Measurements from ENCODE around the genes PRKCG and DNAAF3.

DNA sequence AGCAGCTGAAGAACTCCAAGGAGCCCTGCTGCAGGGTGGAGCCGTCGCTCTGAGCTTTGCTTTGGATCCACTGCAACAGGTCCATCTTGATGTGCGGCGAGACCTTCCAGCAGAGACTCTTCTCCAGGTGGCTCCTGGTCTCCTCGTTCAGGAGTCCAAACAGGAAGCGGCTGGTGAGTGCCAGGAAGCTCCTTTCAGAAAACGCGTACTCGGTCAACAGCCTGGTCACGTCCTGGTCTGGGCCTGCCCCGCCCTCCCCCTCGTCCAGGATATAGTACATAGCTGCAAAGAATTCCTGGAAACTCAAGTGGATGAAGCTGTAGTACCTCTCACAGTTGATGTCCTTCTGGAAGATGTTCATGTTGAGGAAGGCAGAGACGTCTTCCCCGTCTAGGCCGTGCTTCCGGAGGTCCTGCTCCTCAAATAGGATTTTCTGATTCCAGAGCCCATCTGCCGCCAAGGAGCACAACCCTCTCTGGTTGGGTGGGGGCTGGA is 14.3 kb downstream of the NLRP12 start:
- PRO-cap, 3 experiments, result no peak in any of the 3 experiments
- RAMPAGE, long total RNA, result no peak

DNA sequence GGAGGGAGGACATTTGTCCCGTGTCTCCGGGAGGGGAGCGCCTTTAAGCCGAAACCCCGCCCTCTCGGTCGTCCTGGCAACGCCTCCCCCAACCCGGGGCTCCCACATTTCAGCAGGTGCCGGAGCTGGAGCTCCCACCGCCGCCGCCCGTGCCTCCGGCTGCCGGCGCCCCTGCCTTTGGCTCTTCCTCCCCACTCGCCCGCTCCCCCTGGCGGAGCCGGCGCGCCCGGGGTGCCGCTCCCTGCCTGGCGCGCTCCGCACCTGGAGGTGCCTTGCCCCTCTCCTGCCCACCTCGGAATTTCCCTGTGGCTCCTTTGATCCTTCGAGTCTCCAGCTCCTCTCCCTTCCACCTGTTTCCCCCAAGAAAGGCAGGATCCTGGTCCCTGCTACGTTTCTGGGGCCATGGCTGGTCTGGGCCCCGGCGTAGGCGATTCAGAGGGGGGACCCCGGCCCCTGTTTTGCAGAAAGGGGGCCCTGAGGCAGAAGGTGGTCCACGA is at the start of gene PRKCG:
TSS of gene PRKCG (plus strand) at position 105 of the 497 bp plus-strand sequence.
- PRO-cap, 3 experiments, result peak in 1 of 3 experiments; most common plus-strand start position 108 of the sequence (in 1)
- RAMPAGE, long total RNA, result no peak

GRCh38 chr19:53982604-53983437 is 8.6 kb upstream of the CACNG6 start:
- PRO-cap, 3 experiments, result no peak in any of the 3 experiments
- RAMPAGE, long total RNA, result no peak

GRCh38 chr19:54145233-54146465 is 8.1 kb downstream of the CNOT3 start:
- PRO-cap, 3 experiments, result no peak in any of the 3 experiments
- RAMPAGE, long total RNA, result no peak

GRCh38 chr19:54208995-54209598 is 8.4 kb downstream of the RPS9 start:
- PRO-cap, 3 experiments, result no peak in any of the 3 experiments
- RAMPAGE, long total RNA, result no peak

DNA sequence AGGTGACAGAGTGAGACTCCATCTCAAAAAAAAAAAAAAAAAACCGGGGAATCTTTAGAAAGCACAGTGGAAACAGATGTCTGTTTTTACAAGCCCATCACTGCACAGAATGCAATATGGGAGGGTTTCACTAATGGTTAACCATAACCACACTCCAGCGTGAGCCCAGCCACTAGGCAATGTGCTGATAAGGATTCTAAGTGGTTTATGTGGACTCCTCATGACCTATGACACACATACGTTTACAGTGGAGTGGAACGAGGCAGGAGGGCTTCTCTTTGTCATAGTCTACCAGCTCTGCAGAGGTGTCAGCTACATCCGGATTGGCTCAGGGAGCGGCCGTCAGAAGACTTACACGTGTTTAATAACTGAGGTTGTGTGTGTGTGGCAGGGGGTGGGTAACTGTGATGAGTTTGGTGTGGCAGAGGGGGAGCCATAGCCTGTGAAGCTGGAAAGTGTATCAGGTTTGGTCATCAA is 10.1 kb downstream of the RPS9 start:
- PRO-cap, 3 experiments, result no peak in any of the 3 experiments
- RAMPAGE, long total RNA, result no peak

- PRO-cap, 3 experiments, result no peak in any of the 3 experiments
- RAMPAGE, long total RNA, result no peak
Measured at GRCh38 chr19:54282642-54283317, 1.9 kb upstream of the LILRB2 start.

DNA sequence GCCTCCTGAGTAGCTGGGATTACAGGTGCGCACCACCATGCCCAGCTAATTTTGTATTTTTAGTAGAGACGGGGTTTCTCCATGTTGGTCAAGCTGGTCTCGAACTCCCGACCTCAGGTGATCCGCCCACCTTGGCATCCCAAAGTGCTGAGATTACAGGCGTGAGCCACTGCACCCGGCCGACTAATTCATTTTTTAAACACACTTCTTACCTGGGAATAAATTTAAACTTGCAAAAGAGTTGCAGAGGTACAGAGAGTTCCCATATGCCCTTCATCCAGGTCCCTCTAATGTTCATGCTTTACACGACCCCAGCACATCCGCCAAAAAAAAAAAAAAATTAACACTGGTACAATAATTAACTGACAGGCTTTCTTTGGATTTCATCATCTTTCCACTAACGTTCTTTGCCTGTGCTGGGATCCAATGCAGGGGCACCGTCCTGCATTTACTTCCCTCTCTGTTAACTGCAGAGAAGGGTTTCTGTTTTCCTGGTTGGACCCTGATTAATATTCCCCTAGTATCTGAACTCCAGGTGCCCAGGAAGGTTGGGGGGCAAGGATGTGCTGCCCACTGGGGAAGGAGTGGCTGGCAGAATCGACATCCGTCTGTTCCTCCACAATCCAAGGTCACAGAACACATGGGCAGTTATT is 4.2 kb upstream of the LAIR1 start:
- PRO-cap, 3 experiments, result no peak in any of the 3 experiments
- RAMPAGE, long total RNA, result no peak

GRCh38 chr19:54456460-54457339 is 6.9 kb downstream of the LENG9 start:
- PRO-cap, 3 experiments, result no peak in any of the 3 experiments
- RAMPAGE, long total RNA, result no peak

GRCh38 chr19:54855266-54855773 is 5.1 kb downstream of the KIR3DL2 start:
- PRO-cap, 3 experiments, result no peak in any of the 3 experiments
- RAMPAGE, long total RNA, result no peak

DNA sequence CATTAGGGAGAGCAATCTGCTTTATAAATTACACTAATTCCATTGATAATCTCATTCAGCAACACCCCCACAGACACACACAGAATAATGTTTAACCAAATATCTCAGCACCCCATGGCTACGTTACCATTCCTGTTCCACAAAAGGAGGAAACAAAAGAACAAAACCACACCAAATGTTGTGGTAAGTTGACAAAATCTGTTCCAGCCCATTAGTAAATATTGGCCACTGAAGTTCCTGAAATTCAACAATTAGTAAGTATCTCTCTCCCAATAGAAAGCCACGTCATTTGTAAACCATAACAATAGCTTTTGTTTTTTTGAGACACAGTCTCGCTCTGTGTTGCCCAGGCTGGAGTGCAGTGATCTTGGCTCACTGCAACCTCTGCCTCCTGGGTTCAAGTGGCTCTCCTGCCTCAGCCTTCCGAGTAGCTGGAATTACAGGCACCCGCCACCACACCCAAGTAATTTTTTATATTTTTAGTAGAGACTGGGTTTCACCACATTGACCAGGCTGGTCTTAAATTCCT is 2.3 kb upstream of the FCAR start:
- PRO-cap, 3 experiments, result no peak in any of the 3 experiments
- RAMPAGE, long total RNA, result no peak

DNA sequence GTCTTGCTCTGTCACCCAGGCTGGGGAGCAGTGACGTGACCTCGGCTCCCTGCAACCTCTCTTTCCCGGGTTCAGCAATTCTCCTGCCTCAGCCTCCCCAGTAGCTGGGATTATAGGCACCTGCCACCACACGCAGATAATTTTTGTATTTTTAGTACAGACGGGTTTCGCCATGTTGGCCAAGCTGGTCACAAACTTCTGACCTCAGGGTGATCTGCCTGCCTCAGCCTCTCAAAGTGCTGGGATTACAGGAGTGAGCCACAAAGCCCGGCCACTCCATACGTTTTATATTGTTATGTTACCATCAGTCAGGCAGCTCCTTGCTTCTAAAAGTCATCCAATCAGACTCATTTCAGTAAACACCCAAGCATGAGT is 14.0 kb upstream of the NCR1 start:
- PRO-cap, 3 experiments, result no peak in any of the 3 experiments
- RAMPAGE, long total RNA, result no peak

DNA sequence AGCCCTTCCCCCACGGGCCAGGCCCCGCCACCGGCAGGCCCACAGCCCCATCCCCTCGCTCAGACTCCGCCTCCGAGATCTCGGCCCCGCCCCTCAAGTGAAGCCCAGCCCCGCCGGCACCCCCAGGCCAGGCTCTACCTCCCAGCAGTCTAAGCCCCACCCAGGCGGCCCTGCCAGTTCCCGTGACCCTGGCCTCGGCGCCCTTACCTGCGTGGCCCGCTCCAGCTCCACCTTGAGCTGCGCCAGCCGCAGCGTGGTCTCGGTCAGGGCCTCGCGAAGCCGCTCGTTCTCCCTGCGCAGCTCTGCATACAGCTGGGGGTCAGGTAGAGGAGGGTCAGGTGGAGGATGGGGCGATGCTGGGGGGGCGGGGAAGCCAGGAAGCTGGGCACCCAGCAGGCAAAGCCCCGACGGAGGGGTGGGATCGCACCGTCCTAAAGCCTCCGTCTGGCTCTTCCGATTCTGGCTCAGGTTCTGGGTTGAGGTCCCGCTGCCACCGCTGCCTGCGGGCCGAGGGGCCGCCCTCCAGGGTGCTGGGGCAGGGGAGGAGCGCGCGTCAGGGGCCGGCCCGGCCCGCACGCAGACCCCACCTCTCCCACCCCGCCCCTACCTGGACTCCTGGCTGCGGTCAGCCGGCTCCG is 16.5 kb downstream of the EPS8L1 start:
- PRO-cap, 3 experiments, result no peak in any of the 3 experiments
- RAMPAGE, long total RNA, result no peak

- PRO-cap, 3 experiments, result no peak in any of the 3 experiments
- RAMPAGE, long total RNA, result start-site peak on the minus strand at chr19:55156438-55156499, 32 and 25 reads in 2 replicates
Measured at GRCh38 chr19:55156175-55157331, 979 bp downstream of the TNNI3 start.

DNA sequence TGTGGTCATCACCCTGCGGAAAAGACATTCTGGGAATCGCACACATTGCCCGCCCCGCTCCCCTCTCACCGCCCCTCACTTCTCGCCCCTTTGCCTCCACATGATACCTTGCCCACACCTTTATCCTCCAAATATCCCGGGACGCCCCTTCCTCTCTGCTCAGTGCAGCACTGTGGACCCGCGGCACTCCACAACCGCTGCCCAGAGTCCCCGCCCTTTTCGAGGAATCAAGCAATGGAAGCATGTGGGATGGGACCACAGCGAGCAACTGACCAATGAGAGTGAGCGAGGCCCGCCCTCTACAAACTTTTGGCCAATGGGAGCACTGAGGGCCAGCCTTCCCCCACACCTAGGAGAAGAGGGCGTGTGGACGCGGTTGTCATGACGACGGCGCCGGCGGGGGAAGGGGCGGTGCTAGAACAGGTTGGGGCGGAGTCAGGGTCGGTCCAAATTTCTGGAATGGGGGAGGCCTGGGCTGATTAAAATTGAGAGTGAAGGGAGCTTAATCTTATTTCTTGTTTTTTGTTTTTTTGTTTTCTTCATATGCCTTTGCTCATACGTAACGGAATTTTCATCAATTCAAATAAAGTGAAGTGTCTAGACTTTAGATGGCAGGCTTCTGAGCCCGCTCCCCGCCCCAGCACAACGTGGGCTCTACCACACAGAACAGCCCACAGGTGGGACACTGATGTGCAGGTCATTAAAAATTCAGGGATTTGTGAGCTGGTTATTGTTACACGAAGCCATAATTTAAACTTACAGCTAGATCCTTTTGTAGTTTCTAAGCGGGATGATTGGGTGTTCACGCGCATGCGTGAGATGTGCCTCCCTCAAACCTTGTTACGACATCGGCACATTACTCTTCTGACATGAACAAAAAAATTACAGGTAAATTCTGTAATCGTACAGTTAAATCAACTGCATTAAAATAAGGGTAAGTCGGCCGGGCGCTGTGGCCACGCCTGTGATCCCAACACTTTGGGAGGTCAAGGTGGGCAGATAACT is at the start of gene DNAAF3:
TSS of gene DNAAF3 (minus strand) at position 209 of the 1,005 bp plus-strand sequence.
- PRO-cap, 3 experiments, result no peak in any of the 3 experiments
- RAMPAGE, long total RNA, result no peak

DNA sequence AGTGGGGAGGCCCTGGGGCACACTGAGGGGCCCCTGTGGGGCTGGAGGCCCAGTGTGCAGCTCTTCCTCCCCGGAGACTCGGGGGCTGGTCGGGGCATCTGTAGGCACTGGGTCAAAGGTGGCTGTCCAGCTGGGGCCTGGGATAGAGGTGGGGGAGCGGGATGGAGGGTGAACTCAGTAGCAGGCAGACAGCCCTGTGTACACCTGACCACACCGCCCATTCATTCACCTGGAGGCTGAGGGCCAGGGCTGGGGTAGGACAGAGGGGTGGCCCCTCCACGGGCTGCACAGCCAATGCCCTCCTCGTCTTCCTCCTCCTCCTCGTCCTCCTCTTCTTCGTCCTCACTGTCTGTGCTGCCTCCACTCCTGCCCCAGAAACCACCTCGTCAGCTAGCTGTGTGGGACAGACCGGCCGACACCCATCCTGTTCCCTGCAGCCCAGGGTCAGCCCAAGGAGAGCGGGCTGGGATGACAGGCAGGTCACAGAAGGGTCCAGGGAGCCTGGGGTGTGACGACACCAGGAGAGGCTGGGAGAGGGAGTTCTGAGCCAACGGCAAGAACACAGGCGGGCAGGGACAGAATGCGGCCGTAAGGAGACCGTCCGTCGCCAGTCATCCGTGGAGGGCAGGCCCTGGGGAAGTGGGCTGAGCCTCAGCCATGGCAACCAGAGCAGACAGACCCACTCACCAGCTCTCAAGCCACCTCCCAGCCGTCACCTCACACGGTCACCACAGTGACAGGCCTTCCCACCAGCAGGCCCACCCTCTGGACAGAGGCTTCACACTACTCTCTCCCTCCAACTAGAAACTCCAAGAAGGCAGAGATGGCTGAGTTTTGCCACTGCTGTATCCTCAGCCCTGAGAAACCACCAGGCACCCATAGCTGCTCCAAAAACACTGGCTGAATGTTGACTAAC is 3.5 kb upstream of the TMEM86B start:
- PRO-cap, 3 experiments, result no peak in any of the 3 experiments
- RAMPAGE, long total RNA, result no peak

GRCh38 chr19:55257772-55258253 is 1.0 kb downstream of the PPP6R1 start:
- PRO-cap, 3 experiments, result no peak in any of the 3 experiments
- RAMPAGE, long total RNA, result no peak

DNA sequence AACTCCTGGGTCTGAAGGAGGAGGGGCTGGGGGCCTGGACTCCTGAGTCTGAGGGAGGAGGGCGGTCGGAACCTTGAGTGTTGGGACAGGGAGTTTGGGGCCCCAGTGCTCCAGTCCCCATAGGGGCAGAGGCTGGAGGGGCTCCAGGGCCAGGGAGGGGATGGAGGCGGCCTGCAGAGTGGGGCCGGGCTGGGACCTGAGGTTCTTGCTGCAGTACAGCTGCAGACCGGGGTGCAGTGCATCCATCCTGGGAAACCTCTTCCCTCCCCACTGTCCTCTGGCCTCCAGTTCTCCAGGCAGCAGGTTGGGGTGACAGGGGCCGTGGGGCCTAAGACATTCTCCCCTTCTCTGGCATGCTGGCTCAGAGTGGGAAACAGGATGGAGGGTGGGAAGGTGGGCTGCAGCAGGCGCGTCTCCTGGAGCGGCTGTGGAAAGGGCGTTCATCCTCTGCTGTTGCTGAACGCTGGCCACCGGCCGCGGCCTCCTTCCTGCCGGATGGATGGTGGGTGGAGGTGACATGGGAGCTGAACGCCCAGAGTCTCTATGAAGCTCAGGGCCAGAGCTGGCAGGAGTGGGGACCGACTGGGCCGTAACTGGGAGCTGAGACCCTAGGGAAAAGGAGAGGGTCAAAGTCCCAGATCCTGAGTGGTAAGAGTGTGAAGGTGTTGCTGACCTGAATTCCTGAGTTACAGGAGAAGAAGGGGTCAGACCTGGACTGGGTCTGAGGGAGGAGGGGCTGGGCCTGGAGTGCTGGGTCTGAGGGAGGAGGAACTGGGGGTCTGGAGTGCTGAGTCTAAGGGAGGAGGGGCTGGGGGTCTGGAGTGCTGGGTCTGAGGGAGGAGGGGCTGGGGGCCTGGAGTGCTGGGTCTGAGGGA is 1.7 kb downstream of the BRSK1 start:
- PRO-cap, 3 experiments, result peak in 1 of 3 experiments; most common plus-strand start position 213 of the sequence (in 1)
- RAMPAGE, long total RNA, result no peak

DNA sequence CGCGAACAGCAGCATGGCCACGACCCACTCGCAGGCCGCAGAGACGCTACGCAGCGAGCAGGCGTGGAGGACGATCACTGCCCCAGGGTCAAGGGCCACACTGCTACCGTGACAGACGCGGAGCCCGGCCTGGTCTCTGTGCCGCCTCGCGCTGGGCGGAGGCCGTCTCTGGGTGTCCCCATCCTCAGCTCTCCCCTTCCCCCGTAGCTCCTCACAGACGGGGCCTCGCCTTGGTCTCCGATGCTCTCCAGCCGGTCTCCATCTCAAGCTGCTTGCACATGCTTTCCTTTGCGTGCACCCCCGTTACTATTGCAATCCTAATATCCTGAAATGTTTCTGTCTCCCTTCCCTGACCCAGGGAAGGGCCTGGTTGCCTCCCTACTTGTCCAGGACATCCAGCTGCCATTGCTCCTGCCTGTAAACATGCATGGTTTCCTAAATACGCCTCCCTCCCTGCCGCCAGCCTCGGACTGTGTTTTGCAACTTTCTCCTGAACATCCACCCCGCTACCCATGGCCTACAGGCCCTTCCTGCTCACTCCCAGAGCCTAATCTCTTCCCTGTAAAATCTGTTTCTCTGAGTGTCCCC is 12.1 kb downstream of the TMEM150B start:
- PRO-cap, 3 experiments, result no peak in any of the 3 experiments
- RAMPAGE, long total RNA, result no peak

DNA sequence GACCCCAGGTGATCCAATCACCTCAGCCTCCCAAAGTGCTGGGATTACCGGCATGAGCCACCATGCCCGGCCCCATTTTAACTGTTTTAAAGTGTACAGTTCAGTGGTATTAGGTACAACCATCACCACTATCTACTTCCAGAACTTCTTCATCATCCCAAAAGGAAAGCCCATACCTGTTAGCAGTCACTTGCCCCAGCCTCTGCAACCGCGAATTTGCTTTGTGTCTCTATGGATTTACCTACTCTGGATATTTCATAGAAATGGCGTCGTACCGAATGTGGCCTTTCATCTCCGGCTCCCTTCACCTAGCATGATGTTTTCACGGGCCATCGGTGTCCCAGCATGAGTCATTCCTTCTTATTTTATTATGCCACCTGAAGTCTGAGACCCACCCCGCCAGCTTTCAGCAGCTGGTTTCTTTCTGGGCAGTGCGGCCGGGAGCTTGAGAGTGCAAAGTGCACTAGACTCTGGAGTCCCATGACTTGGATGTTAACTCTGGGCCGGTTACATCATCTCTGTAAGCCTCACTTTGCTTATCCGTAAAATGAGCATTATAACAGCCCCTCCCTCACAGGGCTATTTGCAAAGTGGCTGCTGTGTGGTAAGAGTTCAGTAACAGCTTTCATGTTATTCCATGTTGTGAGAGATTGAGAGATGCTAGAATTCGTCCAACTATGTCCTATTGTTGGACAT is 5.9 kb upstream of the KMT5C start:
- PRO-cap, 3 experiments, result no peak in any of the 3 experiments
- RAMPAGE, long total RNA, result no peak